Calu3 (cell line): ENCODE data around the gene TFF1.

GRCh38 chr21:41579625-41580557 lies 71.9 kb upstream of the TMPRSS2 start:
- PRO-cap: no peak

GRCh38 chr21:41593892-41594350 lies 86.0 kb upstream of the TMPRSS2 start:
- PRO-cap: no peak

- PRO-cap: no peak
These were observed 60.7 kb downstream of the RIPK4 start for GRCh38 chr21:41706083-41706549.

- PRO-cap: no peak
These were observed 40.0 kb downstream of the RIPK4 start for GRCh38 chr21:41726692-41727348.

DNA sequence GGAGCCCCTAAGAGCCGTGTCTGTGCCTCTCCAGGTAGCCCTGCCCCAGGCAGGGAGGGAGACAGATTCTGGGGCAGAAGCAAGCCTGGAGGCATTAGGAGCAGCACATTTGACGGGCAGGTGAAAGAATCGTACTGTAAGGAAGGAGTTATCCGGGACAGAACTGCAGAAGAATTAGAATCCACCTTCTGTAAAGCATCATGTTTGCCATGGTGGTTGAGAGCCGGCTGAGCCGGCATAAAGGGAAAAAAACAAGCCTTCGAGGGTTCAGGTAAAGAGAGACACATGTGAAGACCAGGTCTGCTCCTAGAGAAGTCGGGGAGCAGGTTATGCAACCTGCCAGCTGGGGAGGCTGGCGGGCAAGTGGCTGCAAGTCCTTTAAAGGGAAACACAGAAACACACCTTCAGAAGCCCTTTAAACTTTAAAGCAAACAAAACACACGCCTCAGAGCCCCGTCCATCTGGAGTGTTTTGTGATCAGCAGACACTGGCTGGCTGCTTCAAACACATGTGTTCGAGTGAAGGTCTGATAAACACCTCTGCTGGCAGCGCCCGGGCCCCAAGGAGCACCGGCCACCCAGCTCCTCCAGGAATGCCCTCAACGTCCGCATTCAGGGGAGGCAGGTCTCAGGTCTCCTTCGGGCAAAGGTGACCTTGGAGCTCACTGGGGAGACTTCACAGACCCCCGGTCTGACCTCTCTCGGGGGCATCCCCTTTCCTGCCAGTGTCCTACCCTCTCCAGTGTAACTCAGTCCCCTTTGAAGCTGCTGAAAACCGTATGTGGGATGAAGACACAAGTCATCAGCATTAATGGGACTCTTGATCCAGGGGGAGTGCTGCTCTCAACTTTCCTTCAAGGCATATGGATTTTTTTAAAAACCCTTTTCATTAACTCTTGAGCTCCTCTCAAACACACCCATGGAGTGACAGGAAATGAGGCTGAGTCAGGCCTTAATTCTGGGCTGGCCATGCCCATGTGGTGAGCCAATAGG lies 15.2 kb downstream of the RIPK4 start:
- PRO-cap: no peak

DNA sequence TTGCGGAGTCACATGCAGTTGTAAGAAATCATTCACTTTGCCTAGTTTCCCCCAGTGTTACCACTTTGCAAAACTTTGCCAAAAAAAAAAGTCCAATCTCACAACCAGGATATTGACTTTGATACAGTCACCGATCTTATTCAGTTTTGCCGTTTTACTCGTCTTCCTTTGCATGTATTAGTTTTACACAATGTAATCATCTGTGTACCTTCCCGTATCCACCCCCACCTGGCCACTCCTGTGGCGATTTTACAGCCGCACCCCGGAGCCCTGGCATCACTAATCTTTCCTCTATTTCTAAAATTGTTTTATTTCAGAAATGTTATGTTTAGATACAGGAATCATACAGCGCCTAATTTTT lies 447 bp upstream of the RIPK4 start:
- PRO-cap: no peak

DNA sequence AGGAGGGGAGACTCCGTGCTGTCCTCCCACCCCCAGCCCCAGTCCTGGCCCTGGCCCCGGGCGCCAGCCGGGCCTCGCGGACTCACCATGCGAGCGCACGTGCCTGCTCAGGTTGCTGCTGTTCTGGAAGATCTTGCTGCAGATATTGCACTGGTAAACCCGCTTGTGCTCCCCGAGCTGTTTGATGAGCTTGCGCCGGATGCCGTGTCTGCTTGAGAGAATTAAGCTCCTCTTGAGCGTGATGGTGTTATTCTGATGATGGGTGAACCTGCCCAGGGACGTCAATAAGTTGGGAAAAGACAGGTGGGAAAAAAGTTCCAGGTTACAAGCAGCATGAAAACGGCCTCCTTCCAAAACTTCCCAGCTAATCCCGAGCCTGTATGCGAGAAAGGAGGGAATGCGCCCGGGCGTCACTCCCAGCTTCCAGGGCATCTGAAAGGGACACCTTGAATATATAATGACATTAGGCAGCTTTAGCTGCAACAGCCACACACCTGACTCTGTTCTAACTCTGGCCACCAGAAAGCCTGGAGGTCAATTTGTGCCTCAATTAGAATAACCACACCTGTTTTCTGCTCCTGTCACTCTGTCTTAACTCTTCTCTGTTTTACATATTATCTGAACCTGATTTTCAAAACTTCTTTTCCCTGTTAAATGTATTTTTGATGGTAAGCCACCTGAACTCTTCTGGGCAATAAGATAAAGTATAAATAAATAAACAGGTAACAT lies 42.6 kb downstream of the PRDM15 start:
- PRO-cap: no peak

GRCh38 chr21:41932904-41934081 lies 20.5 kb downstream of the C2CD2 start:
- PRO-cap: no peak

DNA sequence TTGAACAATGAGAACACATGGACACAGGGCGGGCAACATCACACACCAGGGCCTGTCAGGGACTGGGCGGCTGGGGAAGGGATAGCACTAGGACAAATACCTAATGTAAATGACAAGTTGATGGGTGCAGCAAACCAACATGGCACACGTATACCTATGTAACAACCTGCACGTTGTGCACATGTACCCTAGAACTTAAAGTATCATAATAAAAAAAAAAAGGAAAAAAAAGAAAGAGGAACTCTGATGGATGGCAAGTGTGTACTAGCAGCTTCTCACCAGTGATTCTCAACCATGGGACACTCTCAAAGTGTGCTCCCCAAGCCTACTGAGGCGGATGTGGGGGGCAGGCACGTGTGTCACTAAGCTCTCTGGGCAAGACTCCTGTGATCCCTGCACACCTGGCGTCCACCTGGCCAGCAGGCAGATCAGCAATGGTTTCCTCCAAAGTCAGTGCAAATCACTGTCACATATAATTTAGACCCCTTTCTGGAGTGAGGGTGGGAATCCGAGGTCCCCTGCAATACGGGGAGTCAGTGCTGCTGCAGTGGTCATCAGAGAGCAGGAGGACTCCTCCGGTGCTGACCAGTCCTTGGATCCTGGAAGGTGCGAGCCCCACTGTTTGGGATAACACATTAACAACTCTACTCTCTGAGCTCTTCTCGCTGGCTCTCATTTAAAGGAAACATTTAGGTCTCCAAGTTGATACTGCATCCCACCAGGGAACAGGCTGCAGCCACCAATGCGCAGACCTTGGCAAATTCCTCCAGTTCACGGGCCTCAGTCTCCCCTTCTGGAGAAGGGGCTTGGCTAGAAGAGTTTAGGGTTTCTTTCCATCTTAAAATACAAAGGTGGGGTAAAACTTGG lies 3.7 kb downstream of the C2CD2 start:
- PRO-cap: no peak

GRCh38 chr21:41953271-41953576 lies 594 bp downstream of the C2CD2 start:
- PRO-cap: no peak

DNA sequence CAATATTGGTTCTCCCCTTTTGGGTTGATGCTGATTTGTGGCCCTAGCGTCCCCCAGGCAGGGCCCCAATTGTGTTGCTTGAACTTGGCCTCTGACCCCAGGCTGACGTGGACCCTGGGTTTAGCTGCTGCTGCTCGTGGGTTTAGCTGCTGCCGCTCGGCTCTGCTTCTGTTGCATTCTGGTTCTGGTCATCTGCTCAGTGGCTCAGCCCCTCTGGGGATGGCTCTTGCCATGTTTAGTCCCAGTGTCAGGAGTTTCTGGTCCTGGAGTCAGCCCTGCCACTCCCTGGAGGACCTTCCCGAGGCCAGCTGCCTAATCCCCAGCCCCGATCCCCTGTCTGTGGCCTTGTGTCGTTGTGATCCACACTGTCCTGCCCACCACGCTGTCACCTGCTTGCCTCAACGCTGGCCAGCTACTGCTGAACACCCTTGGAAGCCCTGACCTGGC lies 12.2 kb upstream of the UMODL1 start:
- PRO-cap: no peak

- PRO-cap: no peak
These were observed 8.0 kb upstream of the UMODL1 start for GRCh38 chr21:42063046-42063502.

DNA sequence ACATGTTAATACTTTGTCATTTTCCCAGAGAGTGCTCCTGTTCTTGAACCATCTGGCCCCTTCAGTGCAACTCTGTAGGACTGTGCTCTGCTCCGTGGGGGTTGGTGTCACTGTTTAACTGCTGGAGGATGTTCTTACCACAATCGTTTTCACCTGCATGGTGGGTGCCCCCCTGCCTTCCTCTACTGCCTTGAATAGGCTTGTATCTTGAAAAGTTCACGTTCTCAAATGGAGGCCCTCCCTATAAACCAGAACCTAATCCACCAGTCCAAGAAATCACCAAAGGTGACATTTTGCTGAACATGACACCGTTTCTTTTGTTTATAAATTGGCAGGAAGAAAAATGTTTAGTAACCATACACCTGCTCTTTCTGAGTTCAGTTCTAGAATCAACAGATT lies 13.6 kb downstream of the ABCG1 start:
- PRO-cap: no peak

- PRO-cap: no peak
These were observed 44.7 kb downstream of the ABCG1 start for GRCh38 chr21:42263339-42264318.

GRCh38 chr21:42278946-42279669 lies 36.1 kb downstream of the TFF3 start:
- PRO-cap: no peak

- PRO-cap: unidirectional peak, plus-strand start at chr21:42299575
These were observed 15.8 kb downstream of the TFF3 start for GRCh38 chr21:42299124-42300015.

DNA sequence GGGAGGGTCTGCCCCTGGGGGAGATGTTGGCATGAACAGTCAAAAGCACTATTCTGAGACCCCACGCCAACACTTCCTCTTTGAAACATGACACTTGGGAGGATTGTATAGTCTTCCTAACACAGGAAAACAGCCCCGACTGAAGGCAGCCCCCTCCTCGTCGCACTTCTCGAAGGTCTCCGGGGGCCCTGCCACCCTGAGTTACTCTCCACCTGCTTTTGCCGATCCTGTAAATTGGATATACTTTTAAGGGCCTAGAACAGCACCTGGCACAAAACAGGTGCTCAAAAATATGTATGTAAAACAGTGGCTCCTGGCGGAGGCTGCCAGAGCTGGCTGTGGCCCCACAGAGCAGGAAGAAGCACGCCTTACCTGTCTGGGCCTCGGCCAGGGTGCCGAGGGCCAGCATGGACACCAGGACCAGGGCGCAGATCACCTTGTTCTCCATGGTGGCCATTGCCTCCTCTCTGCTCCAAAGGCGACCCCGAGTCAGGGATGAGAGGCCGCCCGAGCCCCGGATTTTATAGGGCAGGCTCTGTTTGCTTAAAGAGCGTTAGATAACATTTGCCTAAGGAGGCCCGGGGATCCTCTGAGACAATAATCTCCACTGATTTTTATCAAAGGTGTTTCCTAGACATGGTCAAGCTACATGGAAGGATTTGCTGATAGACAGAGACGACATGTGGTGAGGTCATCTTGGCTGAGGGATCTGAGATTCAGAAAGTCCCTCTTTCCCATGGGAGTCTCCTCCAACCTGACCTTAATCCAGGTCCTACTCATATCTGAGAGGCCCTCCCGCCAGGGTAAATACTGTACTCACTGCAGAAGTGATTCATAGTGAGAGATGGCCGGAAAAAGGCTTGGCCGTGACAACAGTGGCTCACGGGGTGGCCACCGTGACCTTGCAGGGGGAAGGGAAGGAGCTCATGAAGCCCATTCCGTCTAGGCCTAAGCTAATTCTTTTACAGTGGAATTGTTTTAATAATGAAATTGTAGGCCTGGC lies at the start of gene TFF1:
TFF1 (minus strand) TSS at position 497 of the 1,003 bp plus-strand sequence.
- PRO-cap: no peak

DNA sequence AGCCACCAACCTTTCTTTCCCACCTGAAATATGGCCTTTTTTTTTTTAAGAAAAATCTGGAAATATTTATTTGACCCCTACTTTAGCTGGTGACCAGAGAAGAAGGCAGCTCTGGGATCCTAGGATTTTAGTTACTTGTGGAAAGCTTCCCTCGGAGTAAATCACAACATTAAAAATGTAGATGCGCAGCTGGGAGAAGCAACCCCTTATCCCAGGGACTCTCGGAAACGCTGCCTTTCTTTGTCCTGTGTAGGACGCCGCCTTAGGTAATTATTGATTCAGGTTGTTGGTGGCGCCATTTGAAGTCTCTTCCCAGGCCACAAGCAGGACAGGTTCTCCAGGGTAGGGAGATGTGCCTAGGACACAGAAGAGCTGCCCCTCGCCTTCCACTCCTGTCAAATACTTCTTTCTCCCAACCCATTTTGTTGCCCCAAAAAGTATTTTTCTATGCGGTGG lies 10.2 kb downstream of the SLC37A1 start:
- PRO-cap: no peak

- PRO-cap: no peak
These were observed 11.0 kb downstream of the SLC37A1 start for GRCh38 chr21:42524318-42525342.

GRCh38 chr21:42532559-42533412 lies 19.1 kb downstream of the SLC37A1 start:
- PRO-cap: no peak